ENCODE data around the genes EPHB6, OR9A2, OR6V1, FAM131B and OR2A2.

GRCh38 chr7:142713274-142713473, 36.1 kb upstream of the PRSS1 start:
- PRO-cap, result no peak
- RAMPAGE, long total RNA, 3 experiments, result no peak in any of the 3 experiments

DNA sequence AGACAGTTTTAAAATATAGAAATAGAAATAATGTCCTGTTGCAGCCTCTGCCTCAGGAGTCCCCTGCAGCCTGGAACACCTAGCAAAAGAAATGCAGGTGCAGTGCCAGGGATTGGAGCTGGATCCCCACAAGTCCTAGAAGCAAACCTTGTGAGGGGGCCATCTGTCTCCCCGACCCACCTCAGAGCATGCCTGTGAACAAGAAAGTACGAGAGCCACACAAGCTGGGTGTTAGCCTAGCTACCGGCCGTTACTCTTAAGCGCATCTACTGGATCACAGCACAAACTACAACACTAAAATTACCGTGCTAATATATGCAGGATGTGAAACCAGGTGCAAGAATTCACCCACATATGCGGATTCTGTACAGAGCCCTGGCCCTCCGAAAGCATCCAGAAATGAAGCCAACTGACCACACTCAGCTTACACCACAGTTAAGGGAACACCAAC, 16.1 kb upstream of the PRSS1 start:
- PRO-cap, result no peak
- RAMPAGE, long total RNA, 3 experiments, result no peak in any of the 3 experiments

DNA sequence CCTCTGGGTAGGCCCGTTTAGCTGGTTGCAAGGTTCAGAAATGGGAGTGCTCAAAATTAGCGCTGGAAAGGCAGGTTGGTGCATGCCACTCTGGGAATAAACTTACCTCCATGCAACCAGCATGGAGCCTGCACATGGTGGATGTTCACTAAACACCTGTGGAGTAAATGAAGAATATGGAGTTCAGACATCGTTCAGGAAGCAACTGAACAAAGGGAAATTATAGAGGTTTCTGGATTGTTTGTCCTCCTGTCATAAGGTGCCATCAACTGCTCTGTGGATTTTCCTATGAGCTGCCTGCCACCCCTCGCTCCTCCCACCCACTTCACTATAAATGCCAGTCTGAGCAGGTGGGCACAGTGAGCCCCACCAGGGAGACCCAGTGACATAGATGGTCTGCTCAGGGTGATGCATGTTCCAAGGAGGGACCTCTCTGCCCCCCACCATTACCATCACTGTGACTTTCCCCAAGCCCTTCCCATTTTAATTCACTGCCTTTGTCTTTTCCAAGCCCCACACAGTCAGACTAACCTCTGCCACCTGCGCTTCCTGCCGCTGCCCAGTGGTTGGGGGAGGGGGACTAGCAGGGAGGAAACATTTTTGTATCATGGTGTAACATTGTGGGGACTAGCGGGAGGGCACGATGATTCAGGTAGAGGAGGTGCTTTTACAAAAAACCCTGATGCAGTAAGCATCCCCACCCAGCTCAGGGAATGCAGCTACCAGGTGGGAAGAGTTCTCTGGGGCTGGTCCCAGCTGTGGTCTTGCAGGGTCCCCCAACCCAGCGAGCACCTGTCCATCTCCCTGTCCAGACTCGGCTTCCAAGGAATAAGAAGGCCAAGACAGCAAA, 24.5 kb downstream of the PRSS2 start:
- PRO-cap, result no peak
- RAMPAGE, long total RNA, 3 experiments, result no peak in any of the 3 experiments

DNA sequence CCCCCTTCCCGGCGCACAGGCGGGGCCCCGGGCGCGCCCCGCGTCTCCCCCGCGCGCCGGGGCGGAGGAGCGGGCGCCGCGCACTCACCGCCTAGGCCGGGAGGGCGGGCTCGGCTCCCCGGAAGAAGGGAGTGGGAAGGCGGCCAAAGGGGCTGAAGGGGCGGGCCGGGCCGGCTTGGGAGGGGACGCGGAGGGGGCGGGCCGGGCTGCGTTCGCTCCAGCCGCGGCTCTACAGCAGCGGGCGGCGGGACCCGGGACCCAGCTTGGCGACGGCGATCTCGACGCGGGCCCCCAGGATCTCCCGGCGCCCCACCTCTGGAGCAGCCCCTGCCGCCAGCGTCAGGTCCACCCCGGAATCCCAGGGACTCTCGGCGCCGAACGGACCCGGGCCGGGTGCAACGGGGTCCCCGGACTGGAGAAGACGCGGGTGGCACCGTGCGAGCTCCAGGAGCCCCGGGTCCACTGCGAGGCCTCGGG, at the start of gene EPHB6:
Gene EPHB6 (plus strand): TSS at position 204 of the 477 bp plus-strand sequence.
- PRO-cap, result bidirectional peak, plus-strand start at position 234 of the sequence, minus-strand start at position 86 of the sequence
- RAMPAGE, long total RNA, 3 experiments, result start-site peak on the plus strand in 1 of 3 experiments, centred at position 213 of the sequence, 20 reads per replicate

- PRO-cap, result no peak
- RAMPAGE, long total RNA, 3 experiments, result no peak in any of the 3 experiments
Observed at GRCh38 chr7:143027005-143027296, at the start of gene OR9A2. Gene OR9A2, minus strand, starts transcription at chr7:143027132.

- PRO-cap, result no peak
- RAMPAGE, long total RNA, 3 experiments, result no peak in any of the 3 experiments
Observed at GRCh38 chr7:143049500-143049951, 2.6 kb upstream of the OR6V1 start.

- PRO-cap, result no peak
- RAMPAGE, long total RNA, 3 experiments, result no peak in any of the 3 experiments
Observed at GRCh38 chr7:143052110-143052538, at the start of gene OR6V1. Gene OR6V1, plus strand, starts transcription at chr7:143052341.

DNA sequence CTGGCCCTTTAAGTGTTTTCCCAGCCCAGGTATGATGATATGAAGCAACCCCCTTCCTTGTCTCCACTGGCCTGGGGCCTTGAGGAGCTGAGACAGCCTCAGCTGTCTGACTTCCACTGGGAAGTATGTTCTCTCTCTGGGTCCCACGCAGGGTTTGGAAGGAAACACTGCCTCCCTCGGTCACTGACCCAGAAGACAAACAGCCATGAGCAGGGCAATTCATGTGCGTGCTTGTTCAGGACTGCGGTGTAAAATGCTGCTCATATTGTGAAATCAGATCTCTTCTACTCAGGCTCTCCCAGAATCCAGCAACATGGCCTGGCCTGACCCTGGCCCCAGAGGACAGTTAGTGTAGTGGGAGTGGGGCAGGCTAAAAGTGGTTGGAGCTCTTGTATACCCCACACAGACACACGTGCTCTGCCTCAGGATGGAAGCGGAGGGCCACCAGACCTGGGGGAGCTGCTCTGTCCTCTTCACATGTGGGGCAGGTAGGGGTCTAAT, 2.8 kb downstream of the CLCN1 start:
- PRO-cap, result unidirectional peak, minus-strand start at position 255 of the sequence
- RAMPAGE, long total RNA, 3 experiments, result no peak in any of the 3 experiments

DNA sequence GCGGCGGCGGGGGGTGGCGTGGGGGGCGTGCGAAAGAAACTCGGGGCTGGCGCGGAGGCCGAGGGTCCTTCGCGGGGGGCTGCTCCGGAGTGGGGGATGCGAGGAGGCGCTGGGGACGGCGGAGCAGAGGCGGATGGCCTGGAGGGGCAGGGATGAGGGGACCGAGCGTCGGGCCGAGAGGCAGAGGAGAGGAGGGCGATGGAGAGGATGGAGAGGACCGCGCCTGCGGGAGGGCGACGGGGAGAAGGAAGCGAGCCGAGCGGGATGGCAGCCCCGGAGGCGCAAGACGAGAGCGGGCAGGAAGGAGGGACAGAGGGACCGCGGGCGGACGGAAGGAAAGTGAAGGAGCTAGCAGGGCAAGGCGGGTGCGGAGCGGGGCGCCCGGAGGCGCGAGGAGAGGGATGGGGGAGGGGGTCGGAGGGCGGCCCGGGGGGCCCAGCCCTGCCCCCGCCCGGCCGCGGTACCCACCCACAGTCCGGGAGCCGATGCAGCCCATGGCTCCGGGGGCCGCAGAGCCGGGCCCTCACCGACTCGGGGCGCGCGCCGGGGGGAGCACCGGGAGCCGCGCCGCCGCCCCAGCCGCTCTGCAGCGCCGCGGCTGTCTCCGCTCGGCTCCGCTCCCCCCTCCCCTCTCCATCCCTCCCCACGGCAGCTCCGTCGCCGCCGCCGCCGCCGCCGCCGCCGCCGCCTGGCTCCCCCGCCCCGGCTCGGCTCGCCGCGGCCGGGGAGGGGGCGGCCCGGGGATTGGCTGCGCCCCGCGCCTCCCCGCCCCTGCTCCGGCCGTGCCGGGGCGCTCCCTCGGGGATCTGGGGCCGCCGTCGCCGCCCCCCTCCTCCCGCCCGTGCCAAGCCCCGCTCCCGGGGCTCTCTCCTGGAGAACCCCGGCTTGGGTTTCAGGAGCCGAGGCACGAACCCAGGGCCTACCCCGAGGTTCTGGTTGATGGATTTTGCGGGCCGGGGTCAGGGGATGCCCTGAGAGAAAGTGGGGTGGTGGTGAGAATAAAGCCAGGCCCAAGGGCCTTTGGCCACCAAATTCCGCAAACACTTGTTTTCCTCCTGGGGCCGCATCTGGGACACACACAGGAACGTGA, at the start of gene FAM131B:
Gene FAM131B (minus strand): TSS at position 606 of the 1,090 bp plus-strand sequence.
- PRO-cap, result no peak
- RAMPAGE, long total RNA, 3 experiments, result no peak in any of the 3 experiments

GRCh38 chr7:143376215-143376925, 4.8 kb upstream of the ZYX start:
- PRO-cap, result no peak
- RAMPAGE, long total RNA, 3 experiments, result no peak in any of the 3 experiments

GRCh38 chr7:143381803-143382580, 847 bp downstream of the ZYX start:
- PRO-cap, result bidirectional peak, plus-strand start at chr7:143382057, minus-strand start at chr7:143381916
- RAMPAGE, long total RNA, 3 experiments, result no peak in any of the 3 experiments

GRCh38 chr7:143384937-143385356, 3.8 kb downstream of the ZYX start:
- PRO-cap, result no peak
- RAMPAGE, long total RNA, 3 experiments, result no peak in any of the 3 experiments

DNA sequence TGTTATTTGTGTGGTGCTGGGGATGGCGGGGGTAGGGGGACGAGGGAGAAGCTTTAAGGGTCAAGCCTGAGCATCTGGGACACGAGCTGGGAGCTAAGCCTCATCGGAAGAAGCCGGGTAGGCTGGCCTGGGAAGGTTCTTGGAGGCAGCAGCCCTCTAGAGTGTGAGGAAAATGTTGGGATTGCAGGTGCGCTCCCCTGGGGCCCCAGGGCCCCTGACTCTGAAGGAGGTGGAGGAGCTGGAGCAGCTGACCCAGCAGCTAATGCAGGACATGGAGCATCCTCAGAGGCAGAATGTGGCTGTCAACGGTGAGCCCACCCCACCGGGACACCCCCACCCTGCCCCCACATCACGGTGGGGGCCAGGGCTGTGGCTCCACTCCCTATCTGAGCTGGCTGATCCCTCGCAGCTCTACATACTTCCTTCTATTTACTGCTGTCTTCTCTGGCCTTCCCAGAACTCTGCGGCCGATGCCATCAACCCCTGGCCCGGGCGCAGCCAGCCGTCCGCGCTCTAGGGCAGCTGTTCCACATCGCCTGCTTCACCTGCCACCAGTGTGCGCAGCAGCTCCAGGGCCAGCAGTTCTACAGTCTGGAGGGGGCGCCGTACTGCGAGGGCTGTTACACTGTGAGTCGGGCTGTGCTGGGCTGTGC, 7.0 kb downstream of the ZYX start:
- PRO-cap, result no peak
- RAMPAGE, long total RNA, 3 experiments, result no peak in any of the 3 experiments

- PRO-cap, result no peak
- RAMPAGE, long total RNA, 3 experiments, result no peak in any of the 3 experiments
Observed at GRCh38 chr7:143391769-143392865, 11.0 kb downstream of the ZYX start.

- PRO-cap, result no peak
- RAMPAGE, long total RNA, 3 experiments, result no peak in any of the 3 experiments
Observed at GRCh38 chr7:143477506-143477812, 214 bp upstream of the TAS2R41 start.

DNA sequence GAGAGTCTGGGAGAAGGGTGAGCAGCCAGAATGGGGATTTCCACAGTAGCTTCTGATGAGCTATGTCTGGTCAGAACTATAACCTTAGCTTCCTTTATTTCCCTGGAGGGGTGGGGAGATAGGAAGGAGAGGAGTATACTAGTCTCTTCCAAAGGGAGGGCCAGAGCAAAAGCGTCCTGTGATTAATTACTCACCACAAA, 41.8 kb downstream of the TAS2R41 start:
- PRO-cap, result no peak
- RAMPAGE, long total RNA, 3 experiments, result no peak in any of the 3 experiments

- PRO-cap, result no peak
- RAMPAGE, long total RNA, 3 experiments, result no peak in any of the 3 experiments
Observed at GRCh38 chr7:144109337-144109668, at the start of gene OR2A2. Gene OR2A2, plus strand, starts transcription at chr7:144109583.

DNA sequence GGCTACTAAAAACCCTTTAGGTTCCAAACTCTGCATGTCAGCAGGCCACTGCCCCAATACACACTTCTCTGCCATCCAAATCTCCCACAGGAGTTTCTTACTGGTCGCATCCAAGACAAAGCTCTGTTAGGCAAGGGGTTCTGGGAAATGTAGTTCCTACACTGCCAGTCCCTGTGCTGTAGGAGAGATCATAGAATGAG, 757.0 kb upstream of the C7orf33 start:
- PRO-cap, result no peak
- RAMPAGE, long total RNA, 3 experiments, result no peak in any of the 3 experiments

GRCh38 chr7:148699064-148699153, 206 bp downstream of the CUL1 start:
- PRO-cap, result no peak
- RAMPAGE, long total RNA, 3 experiments, result no peak in any of the 3 experiments

GRCh38 chr7:148802761-148803583, 81.1 kb downstream of the EZH2 start:
- PRO-cap, result no peak
- RAMPAGE, long total RNA, 3 experiments, result no peak in any of the 3 experiments

Measured in gastrocnemius medialis (tissue), 3 donors.